ENCODE data around the gene PRKCD.

- RRBS: 3% methylated on average over 54 of the region's 109 CpGs
Measured at GRCh38 chr3:53160957-53161872, at the start of gene PRKCD. TSS of gene PRKCD (plus strand) at chr3:53161209.

DNA sequence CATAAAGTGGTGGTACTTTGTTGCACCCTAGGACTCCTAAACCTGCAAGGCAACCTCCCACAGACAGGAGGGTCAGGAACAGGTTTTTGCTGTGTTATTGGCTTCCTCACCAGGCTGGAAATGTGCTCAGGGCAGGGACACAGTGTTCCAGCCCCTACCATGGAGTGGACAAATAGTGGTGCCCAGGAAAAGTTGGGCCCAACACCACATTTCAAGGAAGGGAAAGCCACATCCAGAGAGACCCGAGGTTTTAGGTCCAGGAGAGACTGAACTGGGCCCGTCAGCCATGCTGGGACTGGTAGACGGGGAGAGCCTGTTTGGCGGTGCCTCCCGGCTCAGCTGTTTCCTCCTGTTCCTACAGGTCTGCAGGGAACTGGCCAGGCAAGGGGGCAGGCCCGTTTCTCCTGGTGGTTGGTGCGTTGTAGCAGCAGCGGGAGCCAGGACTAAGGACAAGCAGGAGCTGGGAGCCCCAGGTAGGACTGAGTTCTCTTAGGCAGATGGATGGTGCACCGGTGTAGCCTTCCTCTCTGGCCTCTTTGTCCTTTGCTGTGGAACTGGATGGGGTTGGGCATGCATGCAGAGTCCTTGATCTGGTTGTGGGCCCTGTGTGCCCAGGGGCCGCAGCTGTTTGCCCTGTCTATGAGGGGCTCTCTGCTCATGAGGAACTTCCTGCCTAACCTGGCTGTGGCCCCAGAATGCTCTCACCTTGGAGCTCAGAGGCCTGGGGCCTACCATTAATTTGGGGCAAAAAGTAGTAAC is 3.9 kb downstream of the PRKCD start:
- RRBS: no CpG with 5 or more reads among the region's 10 CpGs

GRCh38 chr3:53170129-53171016 is 9.4 kb downstream of the PRKCD start:
- RRBS: no CpG with 5 or more reads among the region's 16 CpGs

GRCh38 chr3:53195168-53196232 is 34.5 kb downstream of the PRKCD start:
- RRBS: no CpG with 5 or more reads among the region's 40 CpGs

DNA sequence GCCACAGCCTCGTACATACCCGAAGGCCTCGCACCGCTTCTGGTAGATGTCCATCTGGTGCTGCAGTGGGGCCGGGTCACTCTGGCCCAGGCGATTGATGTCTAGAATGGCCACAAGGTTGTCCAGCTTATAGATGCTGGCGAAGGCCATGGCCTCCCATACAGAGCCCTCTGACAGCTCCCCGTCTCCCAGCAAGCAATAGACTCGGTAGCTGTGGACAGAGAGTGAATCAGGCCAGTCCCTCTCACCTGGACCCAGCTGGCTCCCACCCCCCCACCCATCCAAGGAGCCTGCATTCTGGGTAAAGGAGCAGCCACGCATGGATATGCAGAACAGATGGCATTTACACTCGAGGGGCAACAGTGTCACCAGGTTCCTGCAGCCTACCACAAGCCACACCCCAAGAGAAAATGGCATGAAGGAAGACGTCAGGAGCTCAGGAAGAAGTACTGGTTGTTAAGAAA is 20.8 kb downstream of the TKT start:
- RRBS: no CpG with 5 or more reads among the region's 12 CpGs

- RRBS: no CpG with 5 or more reads among the region's 14 CpGs
Measured at GRCh38 chr3:53269782-53270788, 14.3 kb upstream of the TKT start.

GRCh38 chr3:53570838-53571144 is 76.4 kb downstream of the CACNA1D start:
- RRBS: no CpG with 5 or more reads among the region's 1 CpG

DNA sequence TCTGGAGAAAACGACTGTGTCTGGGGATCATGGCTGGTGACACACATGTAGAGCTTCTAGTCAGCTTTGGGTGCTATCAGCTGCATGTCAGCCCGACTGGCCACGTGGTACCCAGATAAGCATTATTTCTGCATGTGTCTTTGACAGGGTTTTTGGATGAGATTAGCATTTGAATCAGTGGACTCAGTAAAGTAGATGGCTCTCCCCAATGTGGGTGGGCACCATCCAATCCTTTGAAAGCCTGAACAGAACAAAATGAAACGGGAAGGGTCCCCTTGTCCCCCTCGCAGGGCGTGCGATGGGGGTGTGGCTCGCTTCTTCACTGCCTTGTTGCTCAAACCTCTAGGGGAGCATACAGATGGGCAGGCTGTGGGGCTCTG is 80.6 kb downstream of the CACNA2D3 start:
- RRBS: no CpG with 5 or more reads among the region's 8 CpGs

DNA sequence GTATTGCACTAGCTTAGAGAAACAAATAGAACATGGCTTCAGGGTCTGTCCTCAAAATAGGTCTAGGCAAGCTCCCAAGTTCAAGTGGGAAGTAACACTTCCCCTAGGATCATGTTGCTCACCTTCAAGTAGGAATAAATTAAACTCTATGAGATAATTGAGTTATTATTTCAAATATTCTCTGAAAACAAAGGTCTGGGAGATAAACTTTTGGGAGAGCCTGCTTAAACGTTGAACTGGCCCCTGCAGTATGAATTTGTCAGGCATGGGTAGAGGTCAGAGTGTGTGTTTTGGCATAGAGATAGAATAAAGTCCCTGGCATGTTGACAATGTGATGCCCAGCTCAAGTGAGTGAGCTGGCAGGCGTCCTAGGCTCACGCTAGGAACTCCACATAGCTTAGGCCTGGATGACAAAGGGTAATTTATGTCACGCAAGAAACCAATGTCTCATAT is 236.8 kb downstream of the CACNA2D3 start:
- RRBS: no CpG with 5 or more reads among the region's 4 CpGs

DNA sequence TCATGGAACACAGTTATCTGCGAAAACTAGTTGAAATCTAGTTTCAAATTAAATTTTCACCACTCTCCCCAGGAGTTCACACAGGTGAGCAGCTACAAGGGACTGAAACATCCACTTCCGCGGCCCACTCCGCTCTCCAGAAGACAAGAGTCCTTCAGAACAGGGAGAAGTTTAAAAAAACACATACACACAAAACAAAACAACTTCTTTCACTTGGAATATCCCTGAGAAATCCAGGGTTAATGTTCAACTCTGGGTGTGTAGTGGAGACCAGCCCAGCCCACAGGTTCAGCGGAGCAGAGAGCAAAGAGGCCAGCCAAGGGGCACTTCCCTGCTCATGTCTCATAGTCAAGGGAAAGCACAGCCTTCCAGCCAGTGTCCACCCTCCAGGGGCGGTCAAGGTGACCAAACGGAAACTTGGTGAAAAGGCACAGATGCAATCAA is 41.6 kb downstream of the WNT5A start:
- RRBS: no CpG with 5 or more reads among the region's 7 CpGs

- RRBS: no CpG with 5 or more reads among the region's 5 CpGs
Measured at GRCh38 chr3:55666807-55667258, 179.7 kb upstream of the WNT5A start.

DNA sequence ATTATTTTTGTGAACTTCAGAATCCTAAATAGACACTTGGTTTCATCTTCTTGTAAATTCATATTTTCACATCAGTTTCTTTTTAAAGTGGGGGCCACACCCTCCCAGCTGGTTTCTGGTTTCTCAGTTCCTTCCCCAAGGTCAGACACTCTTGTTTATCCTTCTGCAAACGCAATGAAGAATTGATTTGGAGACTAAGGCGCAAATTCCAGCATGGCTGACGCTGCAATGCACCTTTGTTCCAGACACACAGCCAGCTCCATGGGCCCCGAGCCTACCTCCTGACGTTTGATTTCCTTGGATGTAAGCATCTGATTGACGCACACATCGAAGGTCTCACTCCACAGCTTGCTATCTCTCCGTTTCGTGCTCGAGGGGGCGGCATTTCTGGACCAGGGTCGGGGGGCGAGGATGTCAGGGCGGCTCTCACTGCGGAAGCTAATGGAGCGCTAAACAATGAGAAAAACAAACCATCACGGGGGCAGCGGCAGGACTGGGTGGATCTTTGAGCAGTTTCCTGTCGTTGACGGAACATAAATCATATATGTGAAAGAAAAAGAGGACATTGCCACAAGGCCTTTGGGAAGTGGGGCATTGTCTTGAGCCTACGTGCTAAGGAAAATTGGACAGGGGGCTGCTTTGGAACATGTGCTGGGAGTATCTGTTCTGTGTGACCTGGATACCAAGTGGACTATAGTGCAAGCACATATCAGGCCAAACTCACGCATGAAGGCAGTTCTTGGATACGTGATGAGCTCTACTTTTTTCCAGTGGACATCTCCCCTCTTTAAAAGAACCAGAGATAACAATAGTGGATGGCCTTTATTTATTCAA is 46.8 kb downstream of the ARHGEF3 start:
- RRBS: no CpG with 5 or more reads among the region's 23 CpGs

DNA sequence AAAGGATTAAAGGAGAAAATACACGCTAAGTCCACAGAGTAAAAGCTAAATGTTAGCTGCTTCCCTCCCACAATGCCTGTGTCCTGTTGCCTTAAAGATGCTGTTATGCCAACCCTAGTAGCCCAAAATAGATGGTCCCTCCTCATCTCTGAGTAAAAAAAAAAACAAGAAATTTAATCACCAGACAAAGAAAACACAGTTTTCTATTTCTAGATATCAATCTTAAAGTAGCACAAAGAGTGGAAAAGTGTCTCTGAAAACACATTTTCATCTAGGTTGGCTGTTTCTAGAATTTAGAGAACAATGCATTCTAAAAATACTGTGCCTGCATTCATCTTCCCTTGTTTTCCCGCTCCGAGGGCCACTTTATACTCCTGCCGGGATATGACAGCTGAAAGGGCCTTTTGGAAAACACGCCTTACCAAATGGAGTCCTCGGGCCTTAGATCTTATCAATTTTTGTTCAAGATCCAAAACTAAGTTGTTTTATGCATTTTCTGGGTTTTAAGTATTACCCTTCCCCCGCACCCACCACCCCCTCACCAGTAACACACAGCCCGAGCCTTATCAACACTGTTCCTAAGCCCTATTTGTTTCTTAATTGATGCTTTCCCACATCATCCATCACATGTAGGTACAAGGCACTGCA is 47.9 kb upstream of the ARHGEF3 start:
- RRBS: no CpG with 5 or more reads among the region's 8 CpGs

- RRBS: no CpG with 5 or more reads among the region's 5 CpGs
Measured at GRCh38 chr3:56917427-56918015, 115.8 kb upstream of the ARHGEF3 start.

GRCh38 chr3:57029716-57030365 is 30.6 kb upstream of the SPATA12 start:
- RRBS: 71% methylated on average over 2 of the region's 10 CpGs

DNA sequence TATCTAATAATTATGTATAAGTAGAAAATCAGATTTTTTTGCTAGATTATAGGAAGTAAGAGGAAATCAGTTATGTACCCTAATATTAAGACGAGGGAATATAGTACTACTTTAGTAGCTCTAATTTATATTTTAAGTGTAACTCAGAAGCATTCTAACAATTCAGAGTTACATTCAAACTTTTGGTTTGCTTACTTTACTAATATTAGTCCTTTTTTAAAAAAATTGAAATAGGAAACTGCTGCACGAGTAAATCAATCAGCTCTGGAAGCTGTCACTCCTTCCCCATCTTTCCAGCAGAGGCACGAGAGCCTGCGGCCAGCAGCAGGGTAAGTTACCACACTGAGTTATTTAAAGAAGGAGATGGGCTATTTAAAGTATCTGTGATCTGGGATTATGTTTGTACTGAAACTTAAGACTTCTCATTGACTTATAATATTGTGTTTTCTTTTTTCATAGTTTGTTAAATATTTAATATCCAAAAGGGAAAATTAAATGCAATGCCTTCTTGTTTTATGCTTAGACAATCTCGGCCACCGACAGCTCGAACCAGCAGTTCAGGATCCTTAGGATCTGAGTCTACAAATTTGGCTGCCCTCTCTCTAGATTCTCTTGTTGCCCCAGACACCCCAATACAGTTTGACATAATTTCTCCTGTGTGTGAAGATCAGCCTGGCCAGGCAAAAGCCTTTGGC is 29.3 kb downstream of the APPL1 start:
- RRBS: no CpG with 5 or more reads among the region's 7 CpGs

GRCh38 chr3:57596441-57596754 is 746 bp downstream of the ARF4 start:
- RRBS: no CpG with 5 or more reads among the region's 16 CpGs

DNA sequence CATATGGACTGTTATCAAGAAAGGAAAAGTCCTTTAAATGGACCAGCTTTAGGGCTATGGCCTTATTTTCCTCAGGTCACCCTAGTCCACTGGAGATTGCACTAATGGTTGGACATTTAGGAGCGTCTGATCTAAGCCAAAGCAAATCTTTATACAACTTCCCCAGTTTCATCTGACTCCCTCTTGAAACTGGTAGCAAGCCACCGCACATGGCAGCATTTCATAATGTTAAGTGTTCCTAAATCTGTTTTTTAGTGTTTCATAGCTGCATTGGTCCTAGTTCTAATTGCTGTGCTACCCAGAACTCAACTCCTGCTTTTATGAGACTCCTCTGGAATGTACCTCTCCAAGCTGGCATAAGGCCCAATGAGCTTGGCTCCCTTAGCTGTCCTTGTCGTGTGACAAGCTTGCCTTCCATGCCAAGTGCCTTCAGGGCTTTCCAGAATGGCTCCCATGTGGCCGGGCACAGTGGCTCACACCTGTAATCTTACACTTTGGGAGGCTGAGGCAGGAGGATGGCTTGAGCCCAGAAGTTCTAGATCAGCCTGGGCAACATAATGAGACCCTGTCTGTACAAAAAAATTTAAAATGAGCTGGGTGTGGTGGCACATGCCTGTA is 65.3 kb upstream of the FLNB start:
- RRBS: no CpG with 5 or more reads among the region's 4 CpGs

DNA sequence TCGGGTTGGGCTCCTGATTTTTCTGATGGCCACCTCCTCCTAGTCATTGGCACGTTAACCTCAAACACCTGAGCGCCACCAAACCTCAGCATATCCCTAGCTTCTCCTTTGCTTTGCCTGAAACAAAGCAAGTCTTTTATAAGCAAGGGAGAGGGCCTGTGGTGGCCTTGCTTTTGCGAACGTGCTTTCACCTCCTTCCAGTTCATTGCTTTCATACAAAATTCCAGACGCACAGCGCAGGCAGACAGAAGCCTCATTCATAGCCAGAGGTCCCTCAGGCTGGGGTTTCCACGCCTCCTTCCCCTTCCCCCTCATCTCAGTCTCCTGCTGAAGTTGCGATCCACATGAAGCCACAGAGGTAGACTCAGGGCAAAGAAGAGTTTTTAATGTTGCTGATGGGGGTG is 59.5 kb upstream of the FLNB start:
- RRBS: no CpG with 5 or more reads among the region's 9 CpGs

- RRBS: 84% methylated on average over 3 of the region's 19 CpGs
Measured at GRCh38 chr3:57959644-57960639, 48.3 kb upstream of the FLNB start.